Endothelial cell (in vitro differentiated cells): ENCODE data around the gene SPDYE12.

DNA sequence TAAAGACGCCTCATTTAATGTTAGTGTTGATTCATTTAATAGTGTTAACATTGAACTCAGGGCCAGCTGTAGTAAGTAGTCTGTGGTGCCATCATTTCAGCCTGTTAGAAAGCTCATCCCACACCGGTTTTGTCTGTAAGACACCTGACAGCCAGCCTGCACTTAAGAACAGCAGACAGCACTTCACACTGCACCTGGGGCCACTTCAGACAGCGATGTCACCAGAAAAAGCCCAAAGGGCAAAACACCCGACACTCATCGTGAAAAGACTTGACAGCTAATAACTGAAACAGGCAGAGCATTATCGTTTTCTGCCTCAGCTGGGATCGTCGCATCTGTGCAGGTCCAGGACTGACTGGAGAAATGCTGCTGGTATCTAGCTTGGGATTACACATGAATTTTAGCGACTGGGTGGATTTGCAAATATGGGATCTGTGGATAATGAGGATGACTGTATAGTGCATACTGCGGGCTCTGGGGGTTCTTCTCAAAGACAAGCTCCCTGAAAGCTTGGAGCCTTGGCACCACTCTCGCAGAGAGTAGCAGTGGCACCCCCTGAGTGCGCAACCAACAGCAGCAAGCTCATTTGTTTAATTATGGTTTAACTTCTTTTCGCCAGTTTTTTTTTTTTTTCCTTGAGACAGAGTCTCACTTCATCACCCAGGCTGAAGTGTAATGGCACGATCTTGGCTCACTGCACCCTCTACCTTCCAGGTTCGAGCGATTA, 16.6 kb upstream of the LAT2 start:
- PRO-cap: no peak

GRCh38 chr7:74210490-74210892, 685 bp downstream of the LAT2 start:
- PRO-cap: no peak

DNA sequence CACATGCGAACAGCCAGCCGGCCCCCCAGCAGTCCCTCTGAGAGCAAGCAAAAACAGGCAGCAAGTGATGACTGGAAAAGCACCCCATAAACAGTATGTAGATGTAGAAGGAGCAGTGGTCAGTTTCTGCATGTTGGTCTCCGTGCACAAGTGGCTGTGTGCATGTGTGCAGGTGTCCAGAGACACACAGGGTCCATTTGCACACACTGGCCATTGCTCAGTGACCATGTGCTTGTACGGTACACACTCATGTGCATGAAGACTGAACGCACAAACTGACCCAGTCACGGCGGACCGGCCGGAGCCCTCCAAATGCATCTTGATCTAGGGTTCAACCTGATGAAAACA, 79.7 kb upstream of the GTF2IRD1 start:
- PRO-cap: no peak

DNA sequence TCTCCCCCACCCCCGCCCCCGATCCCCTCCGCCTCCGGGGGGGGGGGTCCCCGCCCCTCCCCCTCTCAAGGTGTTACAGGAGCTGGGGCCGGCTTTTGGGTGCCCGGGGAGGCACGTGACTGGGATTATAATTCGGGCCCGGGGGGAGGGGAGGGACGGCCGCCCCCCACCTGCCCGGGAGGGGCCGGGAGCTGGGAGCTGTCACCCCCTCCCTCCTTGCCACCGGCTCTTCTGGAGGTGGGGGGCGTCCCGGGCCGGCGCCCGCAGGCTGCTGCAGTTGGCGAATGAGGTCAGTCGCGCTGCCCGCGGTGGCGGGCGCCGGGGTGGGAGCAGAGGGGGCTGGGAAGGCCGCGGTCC, 496 bp downstream of the GTF2IRD1 start:
- PRO-cap: bidirectional peak, plus-strand start at position 293 of the sequence, minus-strand start at position 286 of the sequence

DNA sequence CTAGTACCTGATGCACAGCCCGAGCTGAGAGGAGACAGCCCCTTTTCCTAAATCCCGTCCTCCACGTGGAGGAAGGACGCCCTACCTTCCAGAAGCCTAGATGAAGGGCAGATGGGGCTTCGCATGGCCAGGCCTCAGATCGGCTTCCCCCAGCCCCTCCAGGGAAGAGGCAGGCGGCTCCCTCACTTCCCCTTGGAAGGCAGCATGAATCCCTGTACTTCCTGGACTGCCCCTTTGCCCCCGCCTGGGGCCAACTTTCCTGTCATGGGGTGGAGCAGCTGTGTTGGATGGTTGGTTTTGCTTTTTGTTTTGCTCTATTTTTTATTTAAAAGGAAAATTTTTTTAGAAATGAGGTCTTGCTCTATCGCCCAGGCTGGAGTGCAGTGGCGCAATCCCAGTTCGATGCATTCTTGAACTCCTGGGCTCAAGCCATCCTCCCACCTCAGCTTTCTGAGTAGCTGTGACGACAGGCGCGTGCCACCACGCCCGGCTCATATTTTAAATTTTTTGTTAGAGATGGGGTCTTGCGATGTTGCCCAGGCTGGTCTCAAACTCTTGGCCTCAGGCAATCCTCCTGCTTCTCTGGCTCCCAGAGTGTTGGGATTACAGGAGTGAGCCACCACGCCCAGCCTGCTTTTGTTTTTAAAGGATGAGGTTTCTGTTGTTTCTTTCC, 27.3 kb downstream of the GTF2IRD1 start:
- PRO-cap: bidirectional peak, plus-strand start at position 243 of the sequence, minus-strand start at position 174 of the sequence

GRCh38 chr7:74581292-74581952, 76.1 kb upstream of the GTF2I start:
- PRO-cap: no peak

DNA sequence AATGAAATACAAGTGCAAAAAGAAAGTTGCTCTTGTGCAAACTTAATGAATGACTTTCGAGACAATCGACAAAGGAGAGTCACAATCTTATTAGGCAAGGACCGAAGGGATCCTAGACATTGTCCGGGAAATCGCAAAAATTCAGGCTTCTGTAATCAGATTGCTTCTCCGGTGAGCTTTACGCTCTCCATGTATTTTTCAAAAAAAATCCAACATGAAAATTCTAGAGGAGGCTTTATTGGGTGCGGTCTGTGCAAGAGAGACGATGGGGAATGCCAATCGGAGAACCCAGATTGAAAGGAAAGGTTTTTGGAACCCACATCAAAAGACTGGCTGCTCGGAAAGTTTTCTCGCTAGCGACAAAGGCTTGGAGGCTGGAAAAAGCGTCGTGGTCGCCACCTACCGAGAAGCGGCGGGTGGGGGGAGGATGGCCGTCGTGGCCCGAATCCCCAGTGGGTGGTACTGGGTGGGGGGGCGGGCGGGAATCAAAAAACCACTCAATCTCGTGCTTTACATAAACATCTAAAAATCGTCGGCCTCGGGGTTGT, 1.2 kb upstream of the GTF2I start:
- PRO-cap: unidirectional peak, plus-strand start at position 238 of the sequence; bidirectional peak, plus-strand start at position 405 of the sequence, minus-strand start at position 367 of the sequence

GRCh38 chr7:74914952-74915402, at the start of gene SPDYE12:
Gene SPDYE12, minus strand, starts transcription at chr7:74915078.
- PRO-cap: bidirectional peak, plus-strand start at chr7:74915164, minus-strand start at chr7:74915013

- PRO-cap: no peak
These were observed 79.4 kb downstream of the GTF2IRD2B start for GRCh38 chr7:75171848-75172156.

DNA sequence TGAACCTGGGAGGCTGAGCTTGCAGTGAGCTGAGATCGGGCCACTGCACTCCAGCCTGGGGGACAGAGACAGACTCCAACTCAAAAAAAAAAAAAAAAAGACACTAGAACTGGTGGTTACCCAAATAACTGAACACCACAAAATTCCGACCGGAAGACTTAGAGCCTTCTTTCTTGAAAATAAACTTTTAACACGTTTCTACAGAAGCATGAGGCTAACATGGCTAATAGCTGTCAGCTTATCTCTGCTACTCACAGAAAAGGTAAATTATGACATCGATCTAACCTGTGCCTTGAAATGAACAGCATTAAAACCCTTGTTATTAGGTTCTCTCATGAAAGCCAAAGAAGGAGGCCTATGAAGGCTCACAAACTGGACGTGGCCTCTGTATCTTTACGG, 45.1 kb downstream of the TRIM73 start:
- PRO-cap: no peak

GRCh38 chr7:75531236-75532005, 39.3 kb downstream of the SPDYE5 start:
- PRO-cap: no peak

DNA sequence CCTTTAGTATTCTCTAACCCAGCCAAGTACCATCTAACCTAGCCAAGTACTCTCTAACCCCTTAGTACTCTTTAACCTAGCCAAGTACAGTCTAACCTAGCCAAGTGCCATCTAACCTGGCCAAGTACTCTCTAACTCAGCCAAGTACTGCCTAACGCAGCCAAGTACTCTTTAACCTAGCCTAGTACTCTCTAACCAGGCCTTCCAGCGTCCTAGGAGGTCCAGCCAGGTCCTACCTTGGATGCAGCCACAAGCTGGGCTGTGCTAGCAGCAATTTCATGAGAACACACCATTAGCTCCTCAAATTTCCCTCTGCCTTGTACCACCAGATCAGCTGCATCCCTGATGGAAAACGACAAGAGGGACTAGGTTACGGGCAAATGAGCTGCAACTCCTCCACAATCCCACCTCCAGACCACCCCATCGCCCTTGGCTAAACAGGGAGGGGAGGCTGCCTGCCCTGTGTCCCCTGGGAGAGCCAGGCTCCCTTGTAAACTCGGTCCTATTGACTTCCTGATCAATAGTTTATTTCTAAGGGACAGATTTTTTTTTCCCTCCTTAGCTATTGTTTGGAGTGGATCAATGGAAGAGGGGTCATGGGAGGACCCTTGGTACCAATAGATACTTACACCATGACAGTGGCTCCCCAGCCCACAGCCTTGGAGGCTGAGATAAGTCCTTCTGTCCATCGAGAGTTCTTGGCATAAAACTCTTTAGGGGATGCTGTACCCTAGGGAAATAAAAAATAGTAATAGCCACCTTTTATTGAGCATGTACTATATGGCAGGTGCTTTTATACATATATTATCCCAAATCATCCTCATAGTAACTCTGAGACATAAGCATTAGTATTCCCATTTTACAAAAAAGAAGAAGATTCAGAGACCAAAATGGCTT, 52.6 kb downstream of the SPDYE5 start:
- PRO-cap: no peak

DNA sequence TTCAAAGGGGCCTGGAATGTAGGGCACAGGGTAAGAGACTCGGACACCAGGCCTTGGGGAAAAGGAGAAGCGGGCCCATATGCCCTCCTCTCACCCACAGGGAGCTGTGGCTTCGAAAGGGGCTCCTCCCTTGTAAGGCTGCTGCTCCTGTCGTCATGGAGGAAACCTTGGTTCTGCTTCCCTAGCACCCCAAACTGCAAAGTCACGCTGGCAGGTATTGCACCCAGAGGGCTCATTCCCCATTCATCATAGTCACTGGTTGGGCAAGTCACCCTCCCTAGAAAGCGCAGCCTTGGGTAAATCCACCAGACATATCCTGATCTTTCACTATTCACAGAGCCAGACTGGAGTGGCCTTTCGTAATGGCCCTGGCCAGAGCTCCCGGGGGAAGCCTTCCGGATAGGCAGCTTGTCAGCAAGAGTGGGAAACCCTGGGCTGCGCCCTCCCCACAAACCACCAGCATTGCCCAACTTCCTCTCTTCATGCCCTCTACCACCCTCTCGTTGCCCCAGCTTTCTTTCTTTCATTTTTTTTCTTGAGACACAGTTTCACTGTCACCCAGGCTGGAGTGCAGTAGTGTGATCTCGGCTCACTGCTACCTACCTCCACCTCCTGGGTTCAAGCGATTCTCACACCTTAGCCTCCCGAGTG, 121.0 kb downstream of the HIP1 start:
- PRO-cap: no peak

- PRO-cap: bidirectional peak, plus-strand start at chr7:75639341, minus-strand start at chr7:75639663
These were observed 99.6 kb downstream of the HIP1 start for GRCh38 chr7:75639004-75639710.

GRCh38 chr7:75712677-75713387, 25.9 kb downstream of the HIP1 start:
- PRO-cap: no peak

DNA sequence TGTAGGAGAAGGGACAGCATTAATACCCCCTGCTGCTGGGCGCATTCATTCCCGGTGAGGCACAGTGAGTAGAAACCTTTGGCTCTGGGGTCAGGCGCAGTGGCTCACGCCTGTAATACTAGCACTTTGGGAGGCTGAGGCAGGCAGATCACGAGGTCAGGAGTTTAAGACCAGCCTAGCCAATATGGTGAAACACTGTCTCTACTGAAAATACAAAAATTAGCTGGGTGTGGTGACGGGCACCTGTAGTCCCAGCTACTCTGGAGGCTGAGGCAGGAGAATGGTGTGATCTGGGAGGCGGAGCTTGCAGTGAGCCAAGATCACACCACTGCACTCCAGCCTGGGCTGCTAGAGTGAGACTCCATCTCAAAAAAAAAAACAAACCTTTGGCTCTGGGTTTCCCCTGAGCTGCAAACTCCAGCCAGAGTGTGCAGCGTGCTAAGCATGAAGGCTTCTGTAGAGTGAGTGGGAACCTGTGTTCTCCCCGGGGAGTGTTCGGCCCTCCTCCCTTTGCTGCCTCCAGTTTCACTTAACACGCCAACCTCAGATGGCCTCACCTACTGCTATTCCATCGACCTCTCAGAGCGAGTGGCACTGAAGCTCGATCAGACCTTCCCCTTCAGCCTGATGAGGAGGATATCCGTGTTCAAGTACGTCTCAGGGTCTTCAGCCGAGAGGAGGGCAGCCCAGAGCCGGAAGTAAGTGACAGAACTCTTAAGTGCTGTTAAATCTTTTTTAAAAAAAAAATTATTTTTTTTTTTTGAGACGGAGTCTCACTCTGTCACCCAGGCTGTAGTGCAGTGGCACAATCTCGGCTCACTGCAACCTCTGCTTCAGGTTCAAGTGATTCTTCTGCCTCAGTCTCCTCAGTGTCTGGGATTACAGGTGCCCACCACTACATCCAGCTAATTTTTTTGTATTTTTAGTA, 4.6 kb downstream of the RHBDD2 start:
- PRO-cap: no peak

- PRO-cap: bidirectional peak, plus-strand start at chr7:75968652, minus-strand start at chr7:75968585
These were observed 25.9 kb downstream of the TMEM120A start for GRCh38 chr7:75968431-75969044.

DNA sequence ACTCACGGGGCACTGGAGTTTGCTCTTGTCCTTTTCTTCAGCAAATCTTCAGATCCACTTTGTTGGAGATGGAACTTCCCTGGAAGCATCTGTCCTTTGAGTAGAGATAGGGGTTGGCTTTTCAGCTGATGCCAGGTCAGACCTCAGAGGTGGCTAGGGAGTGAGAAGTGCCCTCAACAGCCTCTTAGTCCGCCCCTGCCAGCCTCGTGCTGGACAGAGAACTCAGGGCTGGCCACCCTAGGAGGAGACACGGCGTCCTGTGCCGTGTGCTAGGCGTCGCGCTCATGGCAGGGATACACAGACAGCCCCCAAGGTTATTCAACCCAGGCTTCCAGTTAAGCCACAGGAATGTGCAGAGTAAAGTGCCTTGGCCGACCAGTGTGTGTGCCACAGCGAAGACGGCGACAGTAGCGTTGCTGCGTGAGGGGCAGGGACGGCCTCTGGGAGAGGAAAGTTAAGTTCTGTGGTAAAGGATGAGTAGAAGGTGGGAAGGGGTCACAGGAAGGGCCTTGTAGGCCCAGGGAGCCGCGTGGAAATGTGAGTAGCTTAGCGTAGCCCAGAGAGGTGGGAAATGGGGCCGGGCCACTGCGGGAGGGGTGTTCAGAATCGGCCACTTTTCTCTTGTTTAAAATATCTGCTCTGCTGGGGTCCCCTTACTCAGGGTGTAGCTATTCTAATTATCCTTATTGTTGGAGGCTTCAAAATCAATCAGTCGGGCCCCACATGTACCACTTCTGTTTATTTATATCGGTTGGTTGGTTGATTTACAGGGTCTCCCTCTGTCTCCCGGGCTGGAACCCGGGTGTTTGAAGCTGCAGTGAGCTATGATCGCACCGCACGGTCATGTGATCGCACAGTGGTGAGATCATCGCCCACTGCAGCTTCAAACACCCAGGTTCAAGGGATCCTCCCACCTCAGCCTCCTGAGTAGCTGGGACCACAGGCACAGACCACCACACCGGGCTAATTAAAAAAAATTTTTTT, 24.6 kb downstream of the TMEM120A start:
- PRO-cap: no peak

DNA sequence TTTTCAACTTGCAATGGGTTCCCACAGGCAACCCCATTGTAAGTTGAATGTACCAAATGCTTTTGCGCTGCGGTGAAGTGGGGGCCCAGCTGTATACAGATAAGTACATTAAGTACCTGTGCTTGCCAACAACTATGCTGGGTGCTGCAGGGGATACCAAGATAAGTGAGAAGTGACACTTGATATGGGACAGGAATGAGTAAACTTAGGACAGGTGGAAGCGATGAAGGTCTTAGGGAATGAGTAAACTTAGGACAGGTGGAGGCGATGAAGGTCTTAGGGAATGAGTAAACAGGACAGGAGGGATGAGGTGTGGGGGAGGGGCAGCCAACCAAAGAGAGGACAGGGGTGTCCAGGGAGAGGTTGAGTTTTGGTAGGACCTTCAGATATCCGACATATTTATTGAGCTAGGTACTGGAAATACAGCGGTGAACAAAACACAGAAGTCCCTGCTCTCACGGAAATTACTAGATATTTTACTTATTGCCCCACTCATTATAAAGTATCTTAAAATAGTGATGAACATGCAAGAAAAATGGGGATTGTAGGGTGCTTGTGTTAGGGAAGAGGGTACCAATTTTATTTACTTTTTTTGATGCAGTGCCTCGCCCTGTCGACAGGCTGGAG, 1.5 kb downstream of the MDH2 start:
- PRO-cap: no peak

- PRO-cap: bidirectional peak, plus-strand start at chr7:76054538, minus-strand start at chr7:76054416
These were observed 6.4 kb downstream of the MDH2 start for GRCh38 chr7:76054061-76054913.